ENCODE results near the genes ABHD14A and TWF2.

- PRO-cap, result bidirectional peak, plus-strand start at chr3:50334034, minus-strand start at chr3:50333826; unidirectional peak, minus-strand start at chr3:50334203
Measured at GRCh38 chr3:50333490-50334263, 5.7 kb upstream of the TUSC2 start.

DNA sequence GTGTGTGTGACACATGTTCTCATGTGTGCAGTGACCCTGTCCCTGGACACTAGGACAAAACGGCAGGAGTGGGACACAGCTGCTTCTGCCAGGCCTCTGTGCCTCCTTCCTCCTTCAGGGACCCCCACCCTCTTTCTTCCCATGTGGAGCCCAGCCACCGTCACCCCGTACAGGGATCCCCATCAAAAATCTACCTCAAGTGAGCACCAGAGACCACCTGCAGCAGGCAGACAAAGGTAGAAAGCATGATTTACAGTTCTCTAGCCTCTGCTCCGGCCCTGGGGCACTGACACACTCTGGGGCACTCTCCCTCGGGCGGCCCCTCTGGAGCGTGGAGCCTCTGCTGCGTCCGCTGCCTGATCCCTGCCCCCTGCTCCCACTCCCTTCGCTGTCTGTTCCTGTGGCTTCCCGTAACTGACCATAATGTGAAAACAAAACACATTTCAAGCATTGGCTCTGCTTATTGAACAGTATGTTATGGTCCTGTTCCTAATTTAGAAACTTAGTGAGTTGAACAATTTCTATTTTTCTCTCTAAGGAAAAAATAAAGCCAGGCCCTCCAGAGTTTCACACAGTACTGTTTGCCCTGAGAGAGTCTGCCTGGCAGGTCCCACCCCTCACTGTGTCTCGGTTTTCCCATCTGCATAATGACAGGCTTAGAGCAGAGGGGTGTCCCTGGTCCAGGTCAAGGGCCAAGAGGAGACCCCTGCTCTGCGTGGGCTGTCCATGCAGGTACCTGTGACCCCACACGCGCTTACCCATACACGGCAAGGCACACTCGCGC is 23.0 kb upstream of the TMEM115 start:
- PRO-cap, result no peak

DNA sequence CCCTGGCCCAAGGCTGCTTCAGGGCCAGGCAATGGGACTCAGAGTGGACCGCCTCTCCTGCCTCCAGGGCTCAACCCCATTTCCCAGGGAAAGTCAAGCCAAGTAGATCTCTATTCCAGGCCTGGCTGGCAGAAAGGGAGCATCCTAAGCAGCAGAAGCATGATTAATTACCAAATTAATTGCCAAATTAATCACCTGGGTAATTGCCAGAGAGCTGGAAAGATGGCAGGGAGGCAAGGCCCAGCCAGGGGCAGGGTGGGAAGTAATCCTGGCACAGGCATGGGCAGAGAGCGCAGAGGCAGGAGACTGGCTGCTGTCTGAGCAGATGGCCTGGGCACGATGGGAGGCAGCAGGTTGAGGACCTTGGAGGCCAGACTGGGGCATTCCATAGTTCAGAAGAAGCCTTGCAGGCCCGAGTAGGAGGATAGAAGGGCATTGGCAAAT is 20.5 kb downstream of the C3orf18 start:
- PRO-cap, result no peak

DNA sequence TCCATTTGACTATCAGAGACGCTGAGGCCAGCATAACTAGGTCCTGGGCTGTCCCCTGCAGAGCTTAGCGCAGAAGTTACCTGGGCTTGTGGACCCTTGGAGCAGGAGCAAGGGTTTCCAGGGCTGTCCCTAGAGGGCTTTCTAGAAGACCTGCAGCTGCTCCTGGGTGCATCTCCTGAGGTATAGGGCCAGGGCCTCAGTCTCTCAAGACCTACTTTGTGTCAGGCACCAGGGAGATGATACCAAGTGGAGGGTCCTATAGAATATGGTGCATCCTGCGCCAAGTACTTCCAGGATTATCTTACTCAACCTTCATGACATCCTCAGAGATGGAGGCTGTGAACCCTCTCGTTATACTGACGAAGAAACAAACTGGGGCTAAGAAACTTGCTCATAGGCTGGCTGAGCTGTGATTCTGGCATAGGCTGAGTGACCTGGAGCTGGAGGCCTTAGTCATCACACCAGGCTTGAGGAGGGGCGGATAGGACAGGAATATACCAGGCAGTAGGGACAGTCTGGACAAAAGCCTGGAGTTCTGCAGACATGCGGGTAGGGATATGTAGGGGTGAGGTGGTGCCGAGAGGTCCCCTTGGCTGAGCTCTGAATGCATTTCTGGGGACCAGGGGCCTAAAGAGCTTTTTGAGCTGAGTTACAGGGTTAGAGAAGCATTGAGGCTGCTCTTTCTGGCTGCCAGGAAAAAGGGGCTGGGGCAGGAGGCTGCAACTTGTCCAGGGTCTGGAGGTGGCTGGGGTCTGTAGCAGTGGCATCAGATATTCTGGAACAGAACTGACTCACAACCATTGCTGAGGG is 18.0 kb downstream of the HEMK1 start:
- PRO-cap, result no peak

DNA sequence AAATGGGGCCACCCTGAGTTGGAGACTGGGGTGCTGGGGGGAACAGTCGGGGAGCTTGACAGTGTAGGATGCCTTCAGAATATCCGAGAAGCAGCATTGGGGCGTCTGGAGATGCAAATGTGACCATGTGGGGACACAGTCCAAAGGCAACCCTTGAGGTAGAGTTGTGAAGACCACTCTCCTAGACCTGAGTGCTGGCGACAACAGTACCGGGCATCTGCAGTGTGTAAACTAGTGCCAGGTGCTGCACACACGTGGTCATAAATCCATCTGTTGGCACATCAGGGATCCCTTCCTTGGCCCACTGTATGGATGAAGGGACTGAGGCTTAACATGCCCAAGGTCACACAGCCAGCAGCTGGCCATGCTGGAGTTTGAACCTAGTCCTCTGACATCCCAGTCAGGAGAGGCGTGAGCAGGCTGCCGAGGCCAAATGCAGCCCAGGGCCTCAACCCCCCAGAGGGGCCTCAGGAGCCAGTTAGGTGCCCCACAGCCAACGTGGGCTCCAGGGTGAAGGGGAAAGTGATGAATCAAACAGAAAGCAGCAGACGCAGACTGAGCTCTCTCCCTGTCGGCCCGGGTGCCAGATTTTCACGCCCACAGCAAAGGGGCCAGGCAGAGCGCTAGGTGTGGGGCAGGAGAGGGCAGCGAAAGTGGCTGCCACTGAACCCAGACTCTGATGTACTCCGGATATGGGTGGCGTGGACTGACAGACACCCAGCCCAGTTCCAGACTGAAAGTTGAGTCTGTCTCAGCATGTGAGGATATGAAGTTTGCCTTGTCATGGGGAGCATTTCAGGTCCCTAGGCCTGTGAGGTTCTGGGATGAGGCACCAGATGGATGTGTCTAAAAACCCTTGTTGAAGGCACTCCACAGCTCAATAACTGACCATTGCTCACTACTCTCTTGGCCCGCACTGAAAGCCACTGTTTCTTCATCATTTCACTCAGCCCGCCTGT is 18.9 kb downstream of the HEMK1 start:
- PRO-cap, result no peak

GRCh38 chr3:50627061-50628332 is 10.5 kb downstream of the MAPKAPK3 start:
- PRO-cap, result no peak

DNA sequence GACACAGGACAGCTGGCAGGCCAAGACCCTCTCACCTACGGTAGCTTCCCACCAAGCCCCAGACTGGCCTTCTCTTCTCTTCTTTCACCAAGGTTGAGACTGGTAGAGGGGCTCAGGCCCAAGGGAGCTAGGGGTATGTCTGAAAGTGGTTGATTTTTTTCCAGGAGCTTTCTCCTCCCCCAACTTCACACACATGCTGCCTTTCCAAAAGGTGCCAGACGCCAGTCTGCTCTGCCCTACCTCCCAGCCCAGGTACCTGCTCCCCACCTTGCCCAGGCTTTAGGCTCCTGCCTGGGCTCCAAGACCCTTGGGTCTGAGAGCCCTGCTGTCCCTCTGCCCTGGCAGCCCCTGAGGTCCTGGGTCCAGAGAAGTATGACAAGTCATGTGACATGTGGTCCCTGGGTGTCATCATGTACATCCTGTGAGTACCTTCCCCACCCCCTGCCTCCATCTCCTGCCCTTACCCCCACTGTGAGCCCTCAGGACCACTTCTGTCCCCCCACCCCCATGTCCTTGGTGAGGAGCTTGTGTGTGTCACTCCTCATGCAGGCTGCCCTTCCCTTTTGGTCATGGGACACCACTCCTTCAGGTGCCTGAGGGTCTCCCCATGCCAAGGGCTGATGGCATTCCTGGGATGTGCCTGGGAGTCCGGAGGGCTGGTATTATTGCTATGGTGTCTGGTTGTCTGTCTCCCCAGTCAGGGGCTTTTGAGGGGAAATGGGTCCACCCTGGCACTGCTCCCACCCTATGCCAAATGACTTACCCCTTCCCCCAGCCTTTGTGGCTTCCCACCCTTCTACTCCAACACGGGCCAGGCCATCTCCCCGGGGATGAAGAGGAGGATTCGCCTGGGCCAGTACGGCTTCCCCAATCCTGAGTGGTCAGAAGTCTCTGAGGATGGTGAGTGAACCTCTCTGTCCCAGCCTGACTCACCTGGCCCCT is 28.7 kb downstream of the MAPKAPK3 start:
- PRO-cap, result no peak

DNA sequence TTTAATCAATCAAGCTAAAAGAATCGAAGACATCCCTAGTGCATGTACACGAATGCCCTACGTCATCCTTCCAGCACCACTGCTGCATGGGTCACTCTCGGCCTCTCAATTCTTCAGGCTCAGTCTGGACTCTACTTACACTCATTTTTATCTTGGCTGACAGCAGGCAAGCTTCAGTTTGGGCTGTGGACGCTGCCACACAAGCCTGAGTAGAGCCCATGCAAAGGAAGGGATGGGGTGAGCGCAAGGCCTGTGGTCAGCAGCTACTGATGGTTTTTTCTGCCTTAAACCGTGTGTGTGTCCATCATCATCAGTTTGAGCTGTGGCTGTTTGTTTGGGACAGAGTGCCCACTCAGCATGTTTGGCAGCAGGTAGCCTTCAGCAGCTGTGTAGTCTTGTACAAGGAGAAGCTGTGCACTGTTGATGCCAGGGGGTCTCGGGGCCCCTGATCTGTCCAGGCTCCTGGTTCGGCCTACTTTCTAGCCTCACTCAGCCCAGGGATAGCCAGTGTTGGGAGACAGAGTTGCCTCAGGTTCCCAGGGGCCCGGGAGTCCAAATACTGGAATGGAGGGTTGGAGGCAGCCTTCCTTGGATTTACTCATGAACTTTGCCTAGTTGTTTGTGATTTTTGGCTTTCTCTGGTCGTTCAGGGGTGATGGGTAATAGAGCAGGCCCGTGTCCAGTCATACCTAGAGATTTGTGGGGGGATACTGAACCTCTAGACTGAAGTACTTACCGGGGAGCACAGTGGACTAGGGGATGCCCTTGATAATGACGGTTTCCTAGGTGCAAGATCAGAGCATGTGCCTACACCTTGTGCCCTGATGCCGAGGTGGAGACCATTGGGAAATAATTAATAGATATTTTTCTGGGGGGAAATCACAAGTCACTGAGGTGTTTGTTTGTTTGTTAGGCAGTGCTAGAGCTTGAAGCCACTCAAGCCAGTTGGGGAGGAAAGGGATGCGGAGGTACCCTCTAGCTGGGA is 3.6 kb downstream of the RBM15B start:
- PRO-cap, result no peak

DNA sequence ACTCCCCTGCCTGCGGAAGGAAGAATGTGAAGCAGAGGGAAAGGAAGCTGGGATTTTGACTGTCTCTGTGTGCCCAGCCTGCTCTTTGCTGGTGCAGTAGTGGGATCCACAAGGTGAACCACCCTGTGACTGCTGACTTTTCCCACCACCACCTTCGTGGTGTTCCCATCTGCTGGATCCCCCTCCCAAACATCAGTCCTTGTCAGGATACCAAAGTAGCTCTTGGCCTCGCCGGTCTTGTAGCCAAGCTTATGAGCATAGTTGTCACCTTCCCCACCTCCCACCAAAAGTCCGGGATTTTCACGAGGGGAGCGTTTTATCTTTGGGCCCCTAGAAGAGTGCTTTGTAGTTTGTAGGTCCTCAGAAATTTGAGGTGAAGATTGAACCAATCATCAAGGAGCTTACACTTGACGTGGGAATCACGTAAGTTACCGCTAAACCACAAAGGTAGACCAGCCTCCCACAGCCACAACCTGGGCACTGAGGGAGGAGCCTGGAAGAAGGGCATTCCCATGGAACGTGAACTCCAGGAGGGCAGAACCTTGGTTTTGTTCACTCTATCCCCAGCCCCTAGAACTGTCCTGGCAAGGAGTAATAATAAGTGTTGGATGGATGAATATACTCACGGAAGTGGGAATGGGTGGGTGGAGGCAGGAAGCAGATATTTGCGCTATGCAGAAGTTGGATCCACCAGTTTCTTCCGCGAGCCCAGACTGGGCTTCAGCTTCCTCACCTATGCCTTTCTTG is 856 bp upstream of the TEX264 start:
- PRO-cap, result no peak

GRCh38 chr3:51703189-51704247 is 3.4 kb upstream of the GRM2 start:
- PRO-cap, result no peak

DNA sequence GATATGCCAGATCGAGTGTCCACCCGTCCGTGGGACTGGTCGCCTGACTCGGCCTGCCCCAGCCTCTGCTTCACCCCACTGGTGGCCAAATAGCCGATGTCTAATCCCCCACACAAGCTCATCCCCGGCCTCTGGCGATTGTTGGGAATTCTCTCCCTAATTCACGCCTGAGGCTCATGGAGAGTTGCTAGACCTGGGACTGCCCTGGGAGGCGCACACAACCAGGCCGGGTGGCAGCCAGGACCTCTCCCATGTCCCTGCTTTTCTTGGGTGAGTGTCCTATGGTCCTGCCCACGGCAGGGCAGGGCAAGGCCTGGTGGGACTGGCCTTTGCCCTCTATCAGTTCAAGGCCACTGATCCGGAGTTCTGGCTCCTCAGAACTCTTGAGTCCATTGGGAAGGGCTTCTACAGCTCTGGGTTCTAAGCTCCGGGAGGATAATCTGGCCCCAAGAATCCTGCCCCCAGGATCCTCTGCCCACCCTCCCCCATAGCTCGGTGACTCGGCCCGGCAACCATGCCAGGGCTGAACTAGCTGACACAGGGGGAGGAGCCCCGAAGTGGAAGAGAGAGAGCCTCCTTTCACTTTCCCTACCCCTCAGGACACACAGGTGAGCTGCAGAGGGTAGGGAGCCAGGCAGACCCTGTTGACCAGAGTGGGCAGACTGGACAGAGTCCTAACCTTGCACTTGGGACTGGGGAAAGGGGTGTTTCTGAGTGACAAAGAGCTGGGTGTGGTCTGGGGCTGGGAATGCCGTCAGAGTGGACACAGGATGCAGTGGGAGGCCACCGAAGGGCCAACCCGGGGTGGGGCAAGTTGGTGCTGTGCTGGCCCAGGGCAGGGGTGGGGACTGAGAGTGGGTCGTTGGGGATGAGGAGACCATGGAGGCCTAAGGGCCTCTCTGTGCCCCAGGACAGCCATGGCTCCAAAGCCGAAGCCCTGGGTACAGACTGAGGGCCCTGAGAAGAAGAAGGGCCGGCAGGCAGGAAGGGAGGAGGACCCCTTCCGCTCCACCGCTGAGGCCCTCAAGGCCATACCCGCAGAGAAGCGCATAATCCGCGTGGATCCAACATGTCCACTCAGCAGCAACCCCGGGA is 623 bp downstream of the PARP3 start:
- PRO-cap, result no peak

DNA sequence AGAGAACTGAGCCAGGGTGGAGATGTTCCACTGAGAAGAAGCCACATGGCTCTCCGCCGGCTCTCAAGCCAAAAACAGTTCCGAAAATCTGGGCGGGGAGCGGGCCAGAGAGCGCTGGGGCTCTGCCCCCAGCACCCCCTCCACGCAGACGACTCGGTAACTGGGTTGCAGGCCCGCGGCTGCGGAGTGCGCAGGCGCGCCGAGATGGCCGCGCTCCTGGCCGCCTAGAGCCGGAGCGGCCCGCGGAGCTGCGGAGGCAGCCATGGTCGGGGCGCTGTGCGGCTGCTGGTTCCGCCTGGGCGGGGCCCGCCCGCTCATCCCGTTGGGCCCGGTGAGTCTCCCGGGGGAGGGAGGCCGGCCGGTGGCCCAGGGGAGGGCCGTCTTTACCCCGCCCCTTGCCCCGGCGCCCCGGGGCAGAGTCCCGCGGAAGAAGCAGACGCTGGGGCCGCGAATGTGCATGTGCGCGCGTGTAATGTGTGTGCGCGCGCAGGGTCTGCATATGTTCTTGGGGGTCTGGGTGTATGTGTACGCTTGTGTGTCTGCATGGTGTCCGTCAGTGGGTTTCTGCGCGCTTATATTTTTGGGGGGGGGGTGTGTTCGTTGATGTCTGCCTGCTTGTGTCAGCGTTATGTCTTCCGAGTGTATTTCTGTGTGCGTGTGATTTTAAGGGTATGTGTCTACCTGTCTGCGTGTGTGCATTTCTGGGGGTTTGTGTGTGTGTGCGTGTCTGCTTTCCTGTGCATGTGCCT is at the start of gene ABHD14A:
Gene ABHD14A, plus strand, starts transcription at position 191 of the 749 bp plus-strand sequence.
- PRO-cap, result bidirectional peak, plus-strand start at position 245 of the sequence, minus-strand start at position 162 of the sequence

DNA sequence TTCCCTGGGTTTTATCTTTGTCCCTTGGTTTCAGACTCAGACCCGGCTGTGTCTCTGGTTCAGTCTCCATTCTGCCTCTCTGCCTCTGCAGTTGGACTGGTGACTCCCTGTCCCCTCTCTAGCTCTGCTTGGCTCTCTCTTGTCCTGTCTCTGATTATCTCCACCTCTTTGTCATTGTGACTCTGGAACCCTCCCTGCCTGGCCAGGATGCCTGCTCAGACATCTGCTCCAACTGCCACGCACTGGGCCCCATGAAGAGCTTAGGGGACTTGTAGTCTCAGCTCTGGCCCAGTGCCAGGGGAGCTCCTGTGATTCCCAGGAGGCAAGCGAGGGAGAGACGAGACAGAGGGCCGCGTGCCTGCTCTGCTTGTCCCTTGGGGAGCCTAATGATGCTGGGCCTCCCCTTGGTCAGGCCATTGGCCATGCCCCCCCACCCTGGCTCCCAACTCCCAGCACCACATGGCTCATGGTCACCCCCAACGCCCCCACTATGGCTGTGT is 26.2 kb upstream of the RPL29 start:
- PRO-cap, result no peak

DNA sequence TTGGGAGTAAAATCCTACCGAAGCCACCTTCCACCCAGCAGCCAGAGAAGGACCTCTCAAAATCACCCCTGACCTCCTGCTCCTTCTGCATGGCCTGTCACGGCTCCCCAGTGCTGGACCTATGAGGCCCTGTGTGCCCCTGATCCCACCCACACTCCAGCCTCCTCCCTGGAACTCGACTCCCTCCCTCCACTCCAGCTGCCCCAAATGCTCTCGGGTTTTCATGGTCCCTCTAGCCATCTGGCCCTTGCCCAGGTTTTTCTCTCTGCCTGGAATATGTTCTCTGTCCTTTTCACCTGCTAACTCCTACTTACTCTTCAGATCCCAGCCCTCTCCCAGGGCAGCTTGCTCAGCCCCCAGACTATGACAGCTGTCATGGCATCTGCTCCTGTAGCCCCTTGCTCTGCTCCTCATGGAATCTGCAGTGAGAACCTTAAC is 30.3 kb upstream of the RPL29 start:
- PRO-cap, result no peak

- PRO-cap, result no peak
Measured at GRCh38 chr3:52054770-52055253, 1.6 kb downstream of the DUSP7 start.

- PRO-cap, result no peak
Measured at GRCh38 chr3:52121440-52121887, 32.8 kb downstream of the POC1A start.

DNA sequence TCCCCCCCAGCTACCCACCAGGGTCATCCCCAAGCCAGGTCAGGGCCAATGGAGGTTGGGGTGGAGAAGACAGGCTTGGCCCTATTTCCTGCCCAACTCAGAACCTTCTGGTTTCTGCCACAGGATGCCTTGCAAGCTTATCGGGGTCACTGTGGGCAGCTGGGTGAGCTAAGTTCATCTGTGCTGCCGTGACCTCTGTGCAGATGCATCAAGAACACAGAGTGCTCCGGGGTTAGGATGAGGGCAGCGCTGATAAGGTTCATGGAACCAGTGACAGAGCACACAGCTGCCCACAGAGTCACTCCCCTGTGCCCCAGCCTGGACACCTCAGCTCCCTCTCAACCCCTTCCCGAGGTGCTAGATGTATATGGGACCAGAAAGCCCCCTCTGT is 15.8 kb upstream of the ALAS1 start:
- PRO-cap, result no peak

GRCh38 chr3:52183666-52184357 is 14.1 kb upstream of the ALAS1 start:
- PRO-cap, result no peak

GRCh38 chr3:52233088-52233695 is 5.8 kb downstream of the TWF2 start:
- PRO-cap, result no peak

GRCh38 chr3:52238775-52239379 is at the start of gene TWF2:
Gene TWF2, minus strand, starts transcription at chr3:52239158.
- PRO-cap, result bidirectional peak, plus-strand start at chr3:52239235, minus-strand start at chr3:52239091

Measured in endothelial cell (in vitro differentiated cells).